SK-N-DZ (cell line): Measurements from ENCODE around the genes AHCTF1, ZNF670, ZNF124, OR2C3, OR14L1P, OR2L5, OR2T12 and OR2T4.

DNA sequence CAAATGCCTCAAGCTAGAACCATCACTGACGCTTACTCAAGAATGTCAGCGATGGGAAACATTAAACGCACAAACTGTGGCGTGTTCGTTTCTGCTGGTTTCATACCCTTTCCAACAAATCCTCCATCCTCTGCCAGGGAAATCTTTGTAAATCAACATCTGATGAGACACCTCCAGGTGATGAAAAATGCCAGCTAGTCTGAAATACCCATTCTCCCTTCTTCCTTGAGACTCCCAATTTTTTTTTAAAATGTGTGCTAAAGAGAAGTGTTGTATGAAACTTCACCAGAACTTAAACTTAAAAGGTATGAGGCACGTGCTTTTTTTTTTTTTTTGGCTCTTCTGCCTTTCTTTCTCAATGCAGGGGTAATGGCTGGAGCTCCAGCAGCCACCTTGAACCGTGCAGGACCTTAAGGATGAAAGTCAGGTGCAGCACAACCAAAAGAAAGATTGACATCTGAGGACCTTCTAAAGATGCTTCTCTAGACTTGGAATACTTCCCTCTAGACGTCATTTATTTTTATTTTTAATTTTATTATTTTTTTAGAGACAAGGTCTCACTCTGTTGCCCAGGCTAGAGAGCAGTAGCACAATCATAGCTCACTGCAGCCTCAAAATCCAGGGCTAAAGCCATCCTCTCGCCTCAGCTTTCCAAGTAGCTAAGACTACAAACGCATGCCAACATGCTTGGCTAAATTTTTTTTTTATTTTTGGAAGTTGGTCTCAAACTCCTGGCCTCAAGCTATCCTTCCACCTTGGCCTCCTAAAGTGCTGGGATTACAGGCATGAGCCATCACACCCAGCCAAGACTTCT, 388.4 kb downstream of the SMYD3 start:
RAMPAGE:
- cytosol, long total RNA = no peak
- nucleus, long total RNA = no peak

GRCh38 chr1:246579735-246580302, 13.6 kb downstream of the CNST start:
RAMPAGE:
- cytosol, long total RNA = no peak
- nucleus, long total RNA = no peak

GRCh38 chr1:246650962-246651326, 73.3 kb upstream of the SCCPDH start:
RAMPAGE:
- cytosol, long total RNA = no peak
- nucleus, long total RNA = no peak

RAMPAGE:
- cytosol, long total RNA = no peak
- nucleus, long total RNA = no peak
Measured at GRCh38 chr1:246681823-246682275, 42.4 kb upstream of the SCCPDH start.

DNA sequence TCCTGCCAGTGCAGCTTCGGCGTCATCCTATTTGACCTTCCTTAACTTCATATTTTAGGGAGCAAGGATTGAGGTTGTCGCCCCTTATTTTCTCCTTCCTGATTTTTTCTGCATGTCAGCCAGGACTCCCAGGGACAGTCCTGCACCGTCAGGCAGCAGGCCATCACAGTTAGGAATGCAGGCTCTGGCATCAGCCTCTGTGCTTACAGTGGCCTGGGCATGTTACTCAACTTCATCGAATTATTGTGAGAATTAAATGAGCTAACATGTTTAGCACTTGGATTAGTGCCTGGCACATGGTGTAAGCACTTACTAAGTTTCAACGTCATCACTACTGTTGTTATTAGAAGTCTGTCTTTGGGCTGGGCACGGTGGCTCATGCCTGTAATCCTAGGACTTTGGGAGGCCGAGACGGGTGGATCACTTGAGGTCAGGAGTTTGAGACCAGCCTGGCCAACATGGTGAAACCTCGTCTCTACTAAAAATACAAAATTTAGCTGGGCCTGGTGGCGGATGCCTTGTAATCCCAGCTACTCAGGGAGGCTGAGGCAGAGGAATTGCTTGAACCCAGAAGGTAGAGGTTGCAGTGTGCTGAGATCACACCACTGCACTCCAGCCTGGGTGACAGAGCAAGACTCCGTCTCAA, 45.1 kb downstream of the SCCPDH start:
RAMPAGE:
- cytosol, long total RNA = no peak
- nucleus, long total RNA = no peak

GRCh38 chr1:246795168-246795879, 71.1 kb downstream of the SCCPDH start:
RAMPAGE:
- cytosol, long total RNA = no peak
- nucleus, long total RNA = no peak

DNA sequence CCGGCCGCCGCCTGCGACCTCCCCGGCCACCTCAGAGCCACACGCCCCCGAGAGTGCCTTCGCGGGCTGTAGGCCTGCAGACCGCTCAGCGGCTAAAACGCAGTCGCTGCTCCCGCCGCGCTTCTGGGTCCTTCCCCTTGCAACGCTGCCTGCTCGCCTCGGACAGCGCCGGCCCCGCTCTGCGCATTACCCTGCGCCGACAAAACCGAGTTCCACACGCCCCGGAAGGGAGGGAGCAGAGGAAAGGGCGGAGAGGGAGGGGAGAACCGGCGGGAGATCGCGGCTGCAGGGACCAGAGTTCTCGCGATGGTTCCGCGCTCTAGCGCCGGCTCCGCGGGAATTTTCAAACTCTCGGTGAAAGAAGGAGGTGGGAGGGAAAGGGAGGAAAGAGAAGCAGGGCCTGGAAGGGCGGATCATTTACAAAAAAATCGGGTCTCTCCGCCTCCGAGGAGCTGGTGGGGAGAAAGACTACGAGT, at the start of gene AHCTF1:
AHCTF1 (minus strand) TSS at position 207 of the 476 bp plus-strand sequence.
RAMPAGE:
- cytosol, long total RNA = no peak
- nucleus, long total RNA = no peak

DNA sequence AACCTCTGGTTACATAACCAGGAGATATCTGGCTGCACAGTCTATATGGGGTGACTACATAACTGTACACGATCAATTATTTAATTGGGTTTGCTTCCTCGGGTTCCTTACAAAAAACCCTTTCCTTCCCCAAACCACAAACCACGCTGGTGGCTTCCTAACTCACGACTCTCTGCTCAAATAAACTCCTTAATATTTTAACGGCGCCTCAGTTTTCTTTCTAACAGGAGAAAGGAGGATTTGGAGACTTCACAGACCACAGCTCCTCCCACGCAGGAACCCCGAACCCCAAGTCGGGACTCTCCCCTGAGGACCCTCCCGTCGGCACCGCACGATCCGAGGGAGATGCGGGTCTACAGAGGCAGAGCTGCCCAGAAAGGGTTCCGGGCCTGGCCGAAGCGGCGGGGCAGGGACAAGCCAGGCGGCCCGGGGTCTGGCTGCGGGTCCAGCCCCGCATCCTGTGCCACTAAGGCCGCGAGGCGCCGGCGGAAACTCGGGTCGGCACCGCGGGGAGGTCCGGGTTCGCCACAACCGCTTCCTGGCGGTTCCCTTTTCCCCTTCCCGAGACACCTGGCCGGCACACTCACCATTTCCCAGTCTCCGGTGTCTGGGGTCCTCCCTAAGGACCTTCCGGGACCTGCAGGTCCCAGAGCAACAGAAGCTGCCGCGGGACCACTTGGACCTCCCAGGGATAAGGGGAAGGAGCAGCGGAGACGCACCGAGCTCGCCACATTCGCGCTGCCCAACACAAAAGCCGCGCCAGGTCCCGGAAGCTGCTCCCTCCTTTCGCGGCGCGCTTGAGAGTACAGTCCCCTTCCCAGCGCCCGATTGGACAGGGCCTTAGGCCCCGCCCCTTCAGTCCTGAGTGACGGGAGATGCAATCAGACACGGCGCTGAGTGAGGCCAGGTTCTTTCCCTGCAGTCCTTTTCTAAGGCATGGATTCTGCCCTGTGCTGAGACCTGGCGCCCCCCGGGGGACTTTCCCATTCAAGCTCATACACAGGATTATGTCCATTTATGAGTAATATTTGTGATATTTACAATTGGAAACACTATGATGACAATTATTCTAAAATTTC, at the start of gene ZNF670:
ZNF670 (minus strand) TSS at position 805 of the 1,079 bp plus-strand sequence.
RAMPAGE:
- cytosol, long total RNA = no peak
- nucleus, long total RNA = start-site peak on the minus strand centred at position 739 of the sequence, 104 bp wide, 95 and 38 reads in 2 replicates

RAMPAGE:
- cytosol, long total RNA = no peak
- nucleus, long total RNA = no peak
Measured at GRCh38 chr1:247171145-247171743, 576 bp downstream of the ZNF124 start.

RAMPAGE:
- cytosol, long total RNA = no peak
- nucleus, long total RNA = start-site peak on the minus strand at chr1:247172000-247172026, 116 and 29 reads in 2 replicates
Measured at GRCh38 chr1:247171822-247172120, at the start of gene ZNF124. Gene ZNF124, minus strand, starts transcription at chr1:247172020.

DNA sequence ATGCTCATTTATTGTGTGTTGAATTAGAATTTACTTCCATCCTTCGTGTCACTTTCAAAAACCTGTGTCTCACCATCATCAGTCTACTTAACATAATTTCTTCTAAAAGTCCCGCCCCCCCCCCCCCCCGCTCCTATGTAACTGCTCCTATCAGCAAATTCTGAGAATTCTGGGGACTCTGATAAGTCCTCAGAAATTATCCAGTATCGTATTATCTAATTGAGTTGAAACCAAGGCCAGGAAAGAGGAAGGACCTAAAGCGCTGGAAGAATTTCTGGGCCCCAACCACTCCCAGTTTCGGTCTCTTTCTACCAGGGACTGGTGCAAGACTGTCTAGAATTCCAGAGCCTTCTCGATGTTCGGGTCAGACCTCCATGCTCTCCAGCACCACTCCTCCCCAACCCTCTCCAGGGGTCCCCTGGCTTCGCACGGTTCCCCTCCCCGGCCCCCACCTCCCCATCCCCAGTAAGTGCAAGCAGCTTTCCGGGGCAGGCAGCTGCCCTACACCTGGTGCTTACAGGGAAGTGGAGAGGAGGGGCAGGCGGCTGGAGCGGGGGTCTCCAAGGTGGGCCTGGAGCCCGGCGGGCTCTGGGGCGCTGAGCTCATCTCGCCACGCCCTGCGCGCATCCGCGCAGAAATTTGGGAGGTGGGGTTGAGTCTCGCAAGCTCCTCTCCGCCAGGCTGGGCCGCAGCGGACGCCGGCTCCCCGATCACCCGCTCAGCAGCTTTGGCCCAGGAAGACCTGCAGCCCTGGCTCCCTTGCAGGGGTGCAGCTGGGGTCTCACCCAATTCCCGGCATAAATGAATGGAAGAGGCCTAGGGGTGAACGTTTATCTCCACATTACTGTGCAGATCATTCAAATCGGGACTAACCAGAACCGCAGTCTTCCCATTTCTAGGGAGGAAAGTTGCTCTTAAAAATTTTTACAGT, 16.1 kb upstream of the ZNF496 start:
RAMPAGE:
- cytosol, long total RNA = no peak
- nucleus, long total RNA = no peak

GRCh38 chr1:247415370-247415706, 635 bp upstream of the NLRP3 start:
RAMPAGE:
- cytosol, long total RNA = no peak
- nucleus, long total RNA = no peak

DNA sequence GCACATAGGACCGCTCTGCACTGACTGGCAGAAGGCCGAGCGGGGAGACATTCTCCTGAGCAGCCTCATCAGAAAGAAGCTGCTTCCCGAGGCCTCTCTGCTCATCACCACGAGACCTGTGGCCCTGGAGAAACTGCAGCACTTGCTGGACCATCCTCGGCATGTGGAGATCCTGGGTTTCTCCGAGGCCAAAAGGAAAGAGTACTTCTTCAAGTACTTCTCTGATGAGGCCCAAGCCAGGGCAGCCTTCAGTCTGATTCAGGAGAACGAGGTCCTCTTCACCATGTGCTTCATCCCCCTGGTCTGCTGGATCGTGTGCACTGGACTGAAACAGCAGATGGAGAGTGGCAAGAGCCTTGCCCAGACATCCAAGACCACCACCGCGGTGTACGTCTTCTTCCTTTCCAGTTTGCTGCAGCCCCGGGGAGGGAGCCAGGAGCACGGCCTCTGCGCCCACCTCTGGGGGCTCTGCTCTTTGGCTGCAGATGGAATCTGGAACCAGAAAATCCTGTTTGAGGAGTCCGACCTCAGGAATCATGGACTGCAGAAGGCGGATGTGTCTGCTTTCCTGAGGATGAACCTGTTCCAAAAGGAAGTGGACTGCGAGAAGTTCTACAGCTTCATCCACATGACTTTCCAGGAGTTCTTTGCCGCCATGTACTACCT, 8.5 kb downstream of the NLRP3 start:
RAMPAGE:
- cytosol, long total RNA = no peak
- nucleus, long total RNA = no peak

DNA sequence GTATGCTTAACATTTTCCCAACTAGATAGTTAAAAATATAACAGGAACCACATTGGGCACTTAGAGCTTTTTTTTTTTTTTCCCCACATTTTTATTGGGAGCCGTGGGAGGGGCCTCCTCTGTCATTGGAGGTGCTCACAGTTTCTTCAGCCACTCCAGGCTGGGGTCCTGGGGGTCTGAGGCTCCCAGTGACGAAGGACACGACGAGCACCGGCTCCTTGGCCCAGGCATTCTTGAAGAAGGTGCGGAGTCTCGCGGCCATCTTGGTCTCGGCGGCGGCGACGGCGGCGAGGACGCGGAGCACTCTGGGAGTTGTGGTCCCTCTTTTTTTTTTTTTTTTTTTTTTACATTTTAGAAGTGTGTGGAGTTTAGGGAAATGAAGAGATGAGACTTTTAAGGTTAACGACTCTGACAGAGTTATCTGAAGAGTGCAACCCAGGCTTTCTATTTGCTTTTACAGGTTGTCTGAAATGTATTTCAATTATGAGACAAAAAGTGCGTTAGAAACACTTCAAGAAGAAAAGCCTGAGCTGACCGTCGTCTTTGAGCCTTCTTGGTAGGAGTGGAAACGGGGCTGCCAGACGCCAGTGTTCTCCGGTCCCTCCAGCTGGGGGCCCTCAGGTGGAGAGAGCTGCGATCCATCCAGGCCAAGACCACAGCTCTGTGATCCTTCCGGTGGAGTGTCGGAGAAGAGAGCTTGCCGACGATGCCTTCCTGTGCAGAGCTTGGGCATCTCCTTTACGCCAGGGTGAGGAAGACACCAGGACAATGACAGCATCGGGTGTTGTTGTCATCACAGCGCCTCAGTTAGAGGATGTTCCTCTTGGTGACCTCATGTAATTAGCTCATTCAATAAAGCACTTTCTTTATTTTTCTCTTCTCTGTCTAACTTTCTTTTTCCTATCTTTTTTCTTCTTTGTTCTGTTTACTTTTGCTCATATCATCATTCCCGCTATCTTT, 9.7 kb downstream of the OR2B11 start:
RAMPAGE:
- cytosol, long total RNA = no peak
- nucleus, long total RNA = start-site peak on the minus strand centred at position 280 of the sequence, 19 bp wide, 34 and 107 reads in 2 replicates

DNA sequence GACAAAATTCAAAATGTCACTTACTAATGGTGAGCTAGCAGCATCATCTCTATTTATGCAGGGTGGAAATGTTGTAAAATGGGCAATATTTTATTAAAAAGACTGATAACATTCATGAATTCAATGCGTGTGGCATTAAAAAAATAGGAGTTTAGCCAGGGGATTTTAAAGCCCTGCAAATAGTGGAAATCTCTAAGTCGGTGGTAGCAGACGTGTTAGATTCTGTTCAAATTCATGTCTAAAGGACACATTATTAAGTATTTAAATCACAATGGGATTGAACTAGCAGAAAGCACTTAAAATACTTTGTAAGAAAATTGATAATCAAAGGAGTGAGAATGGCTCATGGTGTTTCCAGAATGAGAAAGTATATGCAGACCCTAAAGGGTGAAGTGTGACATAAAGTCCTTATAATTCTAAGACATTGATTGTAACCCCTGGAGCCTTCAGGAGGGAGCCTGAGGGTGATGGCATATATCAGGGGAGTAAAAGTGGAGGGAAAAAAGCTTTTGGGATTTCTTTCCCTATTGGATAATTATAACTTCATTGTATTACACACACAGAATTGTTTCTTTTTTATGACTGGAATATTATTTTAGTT, at the start of gene OR2C3:
OR2C3 (minus strand) TSS at position 297 of the 601 bp plus-strand sequence.
RAMPAGE:
- cytosol, long total RNA = no peak
- nucleus, long total RNA = no peak

GRCh38 chr1:247616859-247617384, at the start of gene OR14L1P:
Gene OR14L1P, plus strand, starts transcription at chr1:247617143.
RAMPAGE:
- cytosol, long total RNA = no peak
- nucleus, long total RNA = no peak

DNA sequence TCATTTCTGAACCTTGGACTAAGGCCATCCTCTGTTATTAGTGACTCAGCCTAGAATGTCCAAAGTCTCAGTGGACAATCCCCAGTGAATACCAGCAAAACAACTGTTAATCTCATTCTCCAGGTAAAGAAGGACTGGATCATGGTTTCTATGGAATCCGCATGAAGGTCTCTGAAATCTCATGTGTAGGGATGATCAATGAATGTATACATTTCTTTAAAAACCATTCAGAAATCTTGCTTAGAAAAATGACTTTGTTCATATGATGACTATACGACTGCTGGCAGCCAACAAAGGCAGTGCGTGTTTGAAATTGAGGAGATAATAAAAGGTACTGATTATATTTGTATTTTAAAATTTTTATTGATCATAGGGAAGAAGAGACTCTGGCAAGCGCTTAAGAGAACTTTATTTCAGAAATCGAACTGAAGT, at the start of gene OR2L5:
OR2L5 (plus strand) TSS at position 253 of the 432 bp plus-strand sequence.
RAMPAGE:
- cytosol, long total RNA = no peak
- nucleus, long total RNA = no peak

DNA sequence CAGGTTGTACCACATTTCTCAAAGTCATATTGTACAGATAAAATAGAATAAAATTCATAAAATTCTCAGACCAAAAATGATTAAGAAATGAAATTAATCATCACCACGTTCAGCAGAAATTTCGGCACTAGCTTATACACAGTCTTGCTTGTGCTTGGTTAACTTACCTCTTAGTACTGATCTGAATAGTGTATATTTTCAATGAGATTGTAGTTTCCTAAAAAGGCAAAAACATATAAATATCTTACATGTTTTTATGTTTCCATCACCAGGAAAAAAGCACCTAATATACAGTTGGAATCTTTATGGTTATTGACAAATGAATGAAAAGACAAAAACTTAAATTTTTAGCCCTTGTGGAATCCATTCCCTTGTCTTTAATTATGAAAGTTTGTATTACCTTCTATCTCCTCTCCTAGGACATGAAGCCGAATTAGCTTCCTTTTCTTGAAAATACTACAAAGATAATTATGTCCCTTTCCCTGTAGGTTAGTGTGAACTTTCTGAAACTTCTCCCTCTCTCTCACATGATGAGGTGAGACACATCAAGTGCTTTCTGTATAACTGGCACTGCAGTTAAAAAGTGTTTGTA, at the start of gene OR2T12:
OR2T12 (minus strand) TSS at position 246 of the 592 bp plus-strand sequence.
RAMPAGE:
- cytosol, long total RNA = no peak
- nucleus, long total RNA = no peak

DNA sequence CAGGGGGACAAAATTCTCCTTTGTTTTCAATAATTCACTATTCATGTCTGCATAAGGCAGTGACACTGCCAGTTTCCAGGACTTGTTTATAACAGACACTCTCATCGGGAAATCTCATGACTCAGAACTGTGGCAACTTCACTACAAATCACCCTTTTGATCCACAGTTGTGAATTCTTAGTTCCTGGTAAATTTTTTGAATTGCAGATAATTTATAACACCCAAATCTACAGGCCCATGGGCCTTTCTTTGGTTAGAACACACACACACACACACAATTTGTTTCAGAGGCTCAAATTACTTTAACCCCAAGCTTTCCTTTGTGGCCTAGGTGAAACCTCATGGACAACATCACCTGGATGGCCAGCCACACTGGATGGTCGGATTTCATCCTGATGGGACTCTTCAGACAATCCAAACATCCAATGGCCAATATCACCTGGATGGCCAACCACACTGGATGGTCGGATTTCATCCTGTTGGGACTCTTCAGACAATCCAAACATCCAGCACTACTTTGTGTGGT, at the start of gene OR2T4:
OR2T4 (plus strand) TSS at position 426 of the 526 bp plus-strand sequence.
RAMPAGE:
- cytosol, long total RNA = no peak
- nucleus, long total RNA = no peak

DNA sequence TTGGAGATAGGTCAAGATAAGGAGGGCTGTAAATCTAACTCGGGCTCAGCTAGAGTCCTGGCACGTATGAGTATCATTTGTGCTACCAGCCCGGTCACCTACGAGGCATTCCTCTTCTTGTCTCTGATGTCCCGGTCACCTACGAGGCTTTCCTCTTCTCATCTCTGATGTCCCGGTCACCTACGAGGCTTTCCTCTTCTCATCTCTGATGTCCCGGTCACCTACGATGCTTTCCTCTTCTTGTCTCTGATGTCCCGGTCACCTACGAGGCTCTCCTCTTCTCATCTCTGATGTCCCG, 23.0 kb downstream of the SH3BP5L start:
RAMPAGE:
- cytosol, long total RNA = no peak
- nucleus, long total RNA = no peak